Transverse colon (tissue), 4 donors: ENCODE measurements around a stretch of chr12.

DNA sequence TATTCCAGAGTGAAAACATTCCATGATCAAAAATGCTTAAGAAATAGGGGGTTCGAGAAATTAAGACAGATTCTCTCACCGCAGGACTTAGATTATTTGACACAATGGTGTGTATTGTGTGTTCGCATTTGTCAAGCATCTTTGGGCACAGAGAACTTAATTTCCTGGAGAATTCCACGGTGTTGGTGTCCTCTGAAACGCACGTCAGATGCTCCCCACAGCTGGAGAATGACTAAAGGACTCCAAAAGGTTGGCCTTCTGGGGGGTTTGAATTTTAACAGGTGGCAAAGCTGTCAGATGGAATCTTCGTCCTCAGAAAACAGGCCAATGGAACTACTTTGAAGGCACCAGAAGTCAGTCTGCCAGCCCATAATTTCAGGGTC, 82.7 kb downstream of the TMEM132D start:
- PRO-cap: no peak
- RAMPAGE, long total RNA, 4 experiments: no peak in any of the 4 experiments

DNA sequence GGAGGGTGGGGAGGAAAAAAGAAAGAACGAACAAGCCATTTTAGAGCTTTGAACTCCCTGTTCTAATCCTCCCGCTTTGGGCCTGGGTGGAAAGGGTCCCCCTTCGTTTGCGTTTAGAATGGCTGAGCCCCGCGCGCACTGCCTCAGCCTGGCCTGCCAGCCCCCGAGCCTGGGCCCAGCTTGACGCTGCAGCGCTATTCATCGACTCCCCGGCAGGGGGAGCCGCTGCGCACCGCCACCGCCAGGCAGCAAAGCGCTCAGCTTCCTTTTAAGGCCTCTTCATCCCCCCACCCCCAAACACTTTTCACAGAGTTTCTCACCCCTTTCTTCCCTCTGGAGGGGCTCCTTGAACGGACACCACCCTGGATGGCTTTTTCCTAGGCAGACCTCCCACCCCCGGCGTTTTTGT, 56.5 kb upstream of the PIWIL1 start:
- PRO-cap: no peak
- RAMPAGE, long total RNA, 4 experiments: no peak in any of the 4 experiments

DNA sequence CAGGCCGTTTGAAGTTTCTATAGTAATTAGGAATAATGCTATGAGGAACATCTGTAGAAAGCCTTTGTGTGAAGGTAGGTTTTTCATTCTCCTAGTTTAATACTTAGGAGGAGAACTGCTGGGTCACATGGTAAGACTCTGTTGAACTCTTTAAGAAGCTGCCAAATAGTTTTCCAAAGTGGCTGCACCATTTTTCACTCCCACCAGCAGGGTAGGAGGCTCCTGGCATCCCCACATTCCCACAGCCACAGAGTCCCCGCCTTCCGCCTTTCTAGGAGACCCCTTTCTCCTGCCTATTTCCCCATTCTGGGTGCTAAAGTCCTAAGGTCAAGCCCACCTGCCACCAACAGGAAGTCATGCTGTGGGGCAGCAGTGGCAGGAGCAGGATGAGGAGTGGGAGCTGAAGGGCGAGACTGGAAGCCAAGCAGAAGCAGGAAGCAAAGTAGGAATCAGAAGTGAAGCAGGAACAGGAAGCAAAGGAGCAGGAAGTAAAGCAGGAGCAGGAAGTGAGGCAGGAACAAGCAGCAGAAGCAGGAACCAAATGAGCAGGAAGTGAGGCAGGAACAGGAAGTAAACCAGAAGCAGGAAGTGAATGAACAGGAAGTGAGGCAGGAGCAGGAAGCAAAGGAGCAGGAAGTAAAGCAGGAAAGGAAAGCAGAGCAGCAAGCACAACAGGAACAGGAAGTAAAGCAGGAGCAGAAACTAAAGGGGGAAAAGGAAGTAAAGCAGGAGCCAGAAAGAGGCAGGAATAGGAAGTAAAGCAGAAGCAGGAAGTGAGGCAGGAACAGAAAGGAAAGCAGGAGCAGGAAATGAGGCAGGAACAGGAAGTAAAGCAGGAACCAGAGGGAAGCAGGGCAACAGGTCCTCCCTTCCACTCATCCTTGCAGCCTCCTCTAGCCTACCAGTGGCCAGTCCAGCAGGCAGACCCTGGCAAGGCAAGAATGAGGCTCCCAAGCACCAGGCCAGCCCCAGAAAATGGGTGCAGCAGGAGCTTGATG, 38.2 kb upstream of the RIMBP2 start:
- PRO-cap: no peak
- RAMPAGE, long total RNA, 4 experiments: no peak in any of the 4 experiments

DNA sequence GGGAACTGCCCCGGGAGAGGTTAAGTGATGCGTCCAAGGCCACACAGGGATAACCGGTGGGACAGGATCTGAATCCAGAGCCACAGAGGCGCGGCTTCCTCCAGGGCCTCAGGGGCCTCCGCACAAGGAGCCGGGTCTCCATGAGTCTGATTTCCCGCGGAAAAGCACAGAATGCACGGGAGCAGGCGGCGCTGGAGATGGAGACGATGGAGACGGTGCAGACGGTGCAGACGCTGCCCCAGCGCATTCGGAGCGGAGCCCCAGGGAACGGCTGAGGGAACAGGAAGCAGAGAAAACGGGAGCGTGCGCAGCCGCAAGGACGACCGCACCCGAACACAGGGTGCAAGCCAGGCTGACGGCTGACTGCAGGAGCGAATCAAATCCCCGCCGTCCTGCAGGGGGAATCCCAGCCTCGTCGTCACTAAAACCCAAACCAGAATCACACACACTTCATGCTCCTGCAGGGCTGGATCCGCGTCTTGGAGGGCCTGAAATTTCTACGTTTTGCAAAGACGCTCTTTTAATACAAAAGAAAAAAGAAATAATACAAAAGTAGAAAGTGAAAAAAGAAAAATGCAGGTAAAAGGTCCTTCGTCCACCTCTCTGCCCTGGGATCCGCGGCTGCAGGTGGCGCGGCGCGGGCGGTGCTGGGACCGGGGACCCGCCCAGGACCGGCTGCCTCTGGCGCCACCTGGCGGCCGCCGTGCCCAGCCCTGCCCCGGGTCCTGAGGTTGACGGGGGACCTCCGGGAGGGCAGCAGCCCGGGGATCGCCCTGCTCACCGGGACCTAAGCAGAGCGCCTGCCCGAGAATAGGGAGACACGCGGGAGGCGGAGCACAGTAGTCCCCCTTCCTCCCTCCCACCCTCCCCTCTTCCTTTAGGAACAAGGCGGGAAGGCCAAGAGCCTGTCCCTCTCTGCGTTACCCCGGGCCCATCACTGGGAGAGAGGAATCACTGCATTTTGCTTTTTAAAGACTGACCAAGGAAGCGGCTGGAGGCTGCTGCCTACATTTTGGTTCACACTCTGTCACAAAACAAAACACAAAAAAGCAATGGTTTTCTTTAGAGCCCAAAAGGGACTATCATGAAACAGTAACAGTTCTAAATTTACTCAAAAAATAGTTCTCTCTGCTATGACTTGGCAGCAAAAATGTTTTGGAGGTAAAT, 20.2 kb downstream of the STX2 start:
- PRO-cap: unidirectional peak, minus-strand start at position 249 of the sequence; unidirectional peak, minus-strand start at position 337 of the sequence
- RAMPAGE, long total RNA, 4 experiments: no peak in any of the 4 experiments

DNA sequence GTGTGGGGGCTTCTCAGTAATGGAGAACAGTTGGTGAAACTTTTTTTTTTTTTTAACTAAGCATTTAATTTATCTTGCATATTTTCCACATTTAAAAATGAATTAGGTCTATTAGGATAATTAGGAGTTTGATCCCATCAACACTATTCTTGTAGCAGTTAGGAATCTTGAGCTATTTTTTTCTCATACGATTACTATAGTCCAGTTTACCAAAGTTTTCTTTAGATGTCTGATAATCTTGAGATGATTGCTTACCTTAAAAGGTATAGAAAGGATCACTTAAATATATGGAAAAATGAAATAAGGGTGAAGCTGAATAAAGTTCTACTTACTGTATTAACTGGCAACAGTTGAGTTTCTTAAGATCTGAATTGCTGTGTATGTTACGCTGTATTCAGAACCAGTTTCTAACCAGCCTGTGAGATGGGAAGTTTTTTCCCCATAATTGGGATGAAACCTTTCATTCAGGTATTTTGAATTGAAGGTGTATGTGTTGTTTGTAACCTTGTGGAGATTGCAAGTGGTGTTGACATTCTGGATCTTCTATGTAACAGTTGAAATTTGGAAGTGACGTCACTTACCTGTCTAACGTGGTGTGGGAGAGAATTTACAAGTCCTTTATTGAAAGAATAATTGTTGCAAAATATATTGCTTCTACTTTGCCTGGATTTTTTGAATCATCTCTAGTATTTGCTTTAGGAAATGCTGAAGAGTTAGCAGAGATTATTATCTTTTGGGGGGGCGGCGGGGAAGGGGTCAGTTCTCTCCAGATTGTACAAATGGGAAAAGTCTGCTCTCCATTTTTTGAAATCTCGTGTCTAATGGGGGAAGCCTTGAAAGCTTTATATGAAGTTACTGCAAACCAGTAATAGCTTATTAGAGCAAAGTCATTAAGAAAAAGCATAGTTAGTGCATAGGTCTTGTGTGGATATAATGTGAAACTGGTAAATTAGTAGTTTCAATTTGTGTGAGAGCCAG, 5.4 kb downstream of the RAN start:
- PRO-cap: no peak
- RAMPAGE, long total RNA, 4 experiments: no peak in any of the 4 experiments

- PRO-cap: no peak
- RAMPAGE, long total RNA, 4 experiments: no peak in any of the 4 experiments
Measured at GRCh38 chr12:130932275-130932492, 21.5 kb upstream of the ADGRD1 start.

GRCh38 chr12:130994935-130995694, 41.4 kb downstream of the ADGRD1 start:
- PRO-cap: no peak
- RAMPAGE, long total RNA, 4 experiments: no peak in any of the 4 experiments

GRCh38 chr12:131406170-131406674, 304.7 kb upstream of the SFSWAP start:
- PRO-cap: no peak
- RAMPAGE, long total RNA, 4 experiments: no peak in any of the 4 experiments

- PRO-cap: unidirectional peak, plus-strand start at chr12:131511520
- RAMPAGE, long total RNA, 4 experiments: no peak in any of the 4 experiments
Measured at GRCh38 chr12:131511220-131511842, 199.6 kb upstream of the SFSWAP start.

DNA sequence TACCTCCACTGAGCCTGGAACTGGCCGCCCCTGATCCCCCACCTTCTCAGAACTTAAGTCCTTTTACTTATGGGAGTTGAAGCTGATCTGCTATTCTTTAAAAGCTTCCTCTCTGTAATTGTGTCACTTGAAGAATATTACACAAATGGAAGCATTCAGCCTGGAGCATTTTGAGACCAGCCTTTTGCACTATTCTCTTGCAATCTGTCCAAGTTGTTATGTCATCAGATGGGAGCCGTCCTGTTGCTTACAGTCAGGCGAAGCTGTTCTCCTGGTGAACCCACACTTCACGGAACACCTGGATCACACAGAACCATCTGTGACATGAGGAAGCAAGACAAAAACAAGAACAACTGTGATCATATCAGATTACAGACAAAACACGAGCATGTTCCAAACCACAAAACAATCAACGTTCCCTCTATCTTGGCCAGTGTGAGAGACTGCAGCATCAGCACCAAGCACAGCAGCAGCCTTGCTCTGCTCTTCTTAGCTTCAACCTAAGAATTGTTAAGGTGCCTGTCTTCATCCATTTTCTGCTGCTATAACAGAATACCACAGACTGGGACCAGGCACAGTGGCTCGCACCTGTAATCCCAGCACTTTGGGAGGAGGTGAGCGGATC, 180.5 kb upstream of the SFSWAP start:
- PRO-cap: no peak
- RAMPAGE, long total RNA, 4 experiments: no peak in any of the 4 experiments

DNA sequence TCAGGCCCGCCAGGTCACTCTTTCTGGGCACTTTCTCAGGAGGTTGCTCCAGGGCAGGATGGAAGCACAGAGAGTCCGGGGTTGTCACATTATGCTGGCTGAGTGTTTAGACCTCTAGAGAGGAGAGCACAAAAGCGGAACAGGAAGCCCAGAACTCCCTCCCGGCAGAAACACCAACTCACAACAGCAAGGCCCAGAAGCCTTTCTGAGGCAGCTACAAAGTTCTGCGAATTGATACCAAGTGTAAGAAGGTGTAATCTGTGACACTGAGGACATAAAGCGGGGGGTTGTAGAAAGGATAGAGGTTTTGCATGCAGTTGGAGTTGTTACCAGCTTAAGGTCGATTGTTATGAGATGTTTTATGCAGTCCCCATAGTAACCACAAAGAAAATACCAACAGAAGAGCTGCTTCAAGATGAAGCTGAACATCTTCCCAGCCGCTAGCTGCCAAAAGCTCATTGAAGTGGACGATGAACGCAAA, 43.8 kb upstream of the SFSWAP start:
- PRO-cap: no peak
- RAMPAGE, long total RNA, 4 experiments: no peak in any of the 4 experiments

DNA sequence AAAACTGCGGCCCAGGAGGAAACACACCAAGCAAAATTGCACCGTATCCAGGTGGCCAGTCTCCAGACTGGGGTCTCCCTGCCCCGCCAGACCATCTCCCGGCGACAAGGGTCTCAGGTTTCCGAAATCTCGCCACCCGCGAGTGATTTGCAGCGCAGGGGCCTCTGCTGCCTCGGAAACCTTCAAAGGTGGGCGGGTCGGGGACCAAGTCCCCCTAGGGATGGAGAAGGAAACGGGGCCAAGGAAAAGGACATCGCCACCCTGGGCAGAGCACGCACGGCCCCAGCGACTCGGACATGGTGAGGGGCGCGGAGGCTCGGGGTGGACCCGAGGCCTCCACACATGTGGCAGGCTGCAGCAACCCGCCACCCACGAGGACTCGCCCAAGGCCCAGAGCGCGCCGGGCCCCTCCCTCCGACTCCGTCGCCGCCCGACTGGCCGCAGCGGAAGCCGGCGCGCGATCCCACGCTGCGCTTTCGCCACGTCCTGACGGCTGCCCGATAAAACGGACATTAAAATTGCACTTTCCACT, 418 bp upstream of the SFSWAP start:
- PRO-cap: bidirectional peak, plus-strand start outside the sequence, minus-strand start at position 436 of the sequence
- RAMPAGE, long total RNA, 4 experiments: no peak in any of the 4 experiments

GRCh38 chr12:131733476-131734515, 22.9 kb downstream of the SFSWAP start:
- PRO-cap: no peak
- RAMPAGE, long total RNA, 4 experiments: no peak in any of the 4 experiments

- PRO-cap: no peak
- RAMPAGE, long total RNA, 4 experiments: start-site peak on the plus strand in 1 of 4 experiments, at chr12:131793223-131793318 at its widest, 8 reads per replicate
Measured at GRCh38 chr12:131793006-131793423, 35.2 kb upstream of the MMP17 start.

- PRO-cap: bidirectional peak, plus-strand start at chr12:131929280, minus-strand start at chr12:131929048
- RAMPAGE, long total RNA, 4 experiments: no peak in any of the 4 experiments
Measured at GRCh38 chr12:131928962-131929165, 212 bp upstream of the PUS1 start.

- PRO-cap: no peak
- RAMPAGE, long total RNA, 4 experiments: no peak in any of the 4 experiments
Measured at GRCh38 chr12:132145958-132146915, 2.0 kb downstream of the NOC4L start.

DNA sequence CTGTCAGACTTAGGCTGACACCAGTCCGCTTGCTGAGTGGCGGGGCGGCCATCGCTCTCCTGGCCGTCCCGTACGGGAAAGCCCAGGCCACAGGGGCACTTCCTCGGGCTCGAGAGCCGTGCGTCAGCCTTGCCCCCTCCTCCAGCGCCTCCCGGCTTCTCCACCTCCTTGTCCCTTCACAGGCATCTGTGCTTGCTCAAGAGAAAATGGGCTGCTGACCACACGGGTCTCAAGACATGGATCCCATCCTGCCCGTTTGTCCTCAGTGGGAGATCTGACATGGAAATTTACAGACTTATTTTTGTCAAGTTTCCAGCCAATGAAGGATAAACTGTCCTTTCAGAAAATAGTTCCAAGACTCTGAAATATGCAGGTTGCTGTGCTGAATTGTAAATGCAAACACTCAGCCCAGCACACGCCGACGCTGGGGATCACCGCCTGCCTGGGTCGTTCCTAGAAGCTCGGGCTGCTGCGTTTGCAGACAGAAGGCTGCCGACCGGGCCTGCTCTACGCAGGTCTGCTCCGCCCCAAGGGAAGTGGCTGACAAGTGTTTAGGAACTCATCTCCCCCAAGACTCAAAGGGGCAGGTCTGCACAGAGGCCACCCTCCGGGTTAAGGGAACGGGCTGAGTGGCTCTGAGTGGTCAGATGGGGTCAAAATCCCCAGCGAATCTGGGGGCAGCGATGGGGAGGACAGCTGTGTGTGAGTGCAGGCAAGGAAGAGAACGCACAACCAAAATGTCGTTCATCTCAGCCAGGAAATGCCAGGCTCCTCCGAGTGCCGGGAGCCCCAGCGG, 6.3 kb downstream of the GALNT9 start:
- PRO-cap: no peak
- RAMPAGE, long total RNA, 4 experiments: no peak in any of the 4 experiments

- PRO-cap: no peak
- RAMPAGE, long total RNA, 4 experiments: no peak in any of the 4 experiments
Measured at GRCh38 chr12:132422426-132422800, 67.5 kb upstream of the FBRSL1 start.

- PRO-cap: bidirectional peak, plus-strand start at chr12:132445049, minus-strand start at chr12:132445055; unidirectional peak, minus-strand start at chr12:132445743
- RAMPAGE, long total RNA, 4 experiments: no peak in any of the 4 experiments
Measured at GRCh38 chr12:132444740-132445913, 44.8 kb upstream of the FBRSL1 start.

GRCh38 chr12:132446191-132446629, 43.7 kb upstream of the FBRSL1 start:
- PRO-cap: bidirectional peak, plus-strand start at chr12:132446361, minus-strand start at chr12:132446055
- RAMPAGE, long total RNA, 4 experiments: no peak in any of the 4 experiments